Amniotic epithelial cell (primary cell): Measurements from ENCODE around the genes PRR14L and BPIFC.

- RRBS, result no CpG with 5 or more reads among the region's 3 CpGs
Measured at GRCh38 chr22:31260355-31261070, 31.8 kb downstream of the PIK3IP1 start.

DNA sequence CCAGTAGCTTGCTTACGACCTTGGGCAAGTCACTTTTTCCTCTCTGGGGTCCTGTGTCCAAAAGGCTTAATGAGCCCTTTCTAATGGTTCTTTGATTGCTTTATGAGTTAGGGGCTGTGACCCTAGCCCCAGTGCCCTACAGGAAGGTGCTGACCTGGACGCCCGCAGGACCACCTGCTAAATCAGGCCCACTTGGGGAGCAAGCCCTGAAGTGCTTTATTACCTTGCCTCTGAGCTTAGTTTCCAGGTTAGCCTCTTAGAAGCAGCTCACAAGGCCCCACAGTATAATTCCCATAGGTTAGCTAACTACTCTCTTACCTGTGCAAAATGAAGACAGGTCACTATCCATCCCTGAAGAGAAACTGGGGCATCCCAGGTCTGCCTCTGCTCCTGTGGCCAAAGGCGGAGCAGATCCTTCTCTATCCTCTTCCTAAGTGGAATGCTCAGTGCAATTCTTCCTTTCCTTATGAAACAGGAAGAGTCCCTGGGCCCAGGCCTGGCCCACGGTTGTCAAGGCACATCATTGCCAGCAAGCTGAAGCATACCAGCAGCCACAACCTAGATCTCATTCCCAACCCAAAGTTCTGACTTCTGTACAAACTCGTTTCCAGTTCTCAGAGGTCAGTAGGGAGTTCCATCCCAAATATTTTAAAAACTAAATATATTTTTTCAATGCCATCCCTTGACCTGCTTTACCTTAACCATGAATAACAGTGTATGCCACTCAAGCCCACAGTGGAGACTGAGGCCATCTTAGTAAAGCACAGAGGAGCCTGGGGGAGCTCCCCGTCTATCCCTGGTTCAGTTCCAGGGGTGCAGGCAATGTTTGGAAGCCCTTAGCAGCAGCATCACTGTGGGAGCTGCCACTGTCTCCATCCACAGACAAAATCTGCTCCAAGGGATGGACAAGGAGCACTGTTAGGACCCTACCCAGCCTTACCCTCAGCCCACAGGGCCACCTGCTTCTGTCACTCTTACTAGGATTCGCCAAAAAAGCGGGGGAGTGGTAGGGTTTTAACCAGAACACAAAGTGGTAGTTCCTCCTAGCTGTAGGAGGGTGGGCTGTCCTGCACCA lies 10.0 kb downstream of the PIK3IP1 start:
- RRBS, result no CpG with 5 or more reads among the region's 9 CpGs

GRCh38 chr22:31345318-31346171 lies 601 bp downstream of the PATZ1 start:
- RRBS, result 3% methylated on average over 62 of the region's 110 CpGs

- RRBS, result no CpG with 5 or more reads among the region's 12 CpGs
Measured at GRCh38 chr22:31400080-31400620, 746 bp downstream of the DRG1 start.

DNA sequence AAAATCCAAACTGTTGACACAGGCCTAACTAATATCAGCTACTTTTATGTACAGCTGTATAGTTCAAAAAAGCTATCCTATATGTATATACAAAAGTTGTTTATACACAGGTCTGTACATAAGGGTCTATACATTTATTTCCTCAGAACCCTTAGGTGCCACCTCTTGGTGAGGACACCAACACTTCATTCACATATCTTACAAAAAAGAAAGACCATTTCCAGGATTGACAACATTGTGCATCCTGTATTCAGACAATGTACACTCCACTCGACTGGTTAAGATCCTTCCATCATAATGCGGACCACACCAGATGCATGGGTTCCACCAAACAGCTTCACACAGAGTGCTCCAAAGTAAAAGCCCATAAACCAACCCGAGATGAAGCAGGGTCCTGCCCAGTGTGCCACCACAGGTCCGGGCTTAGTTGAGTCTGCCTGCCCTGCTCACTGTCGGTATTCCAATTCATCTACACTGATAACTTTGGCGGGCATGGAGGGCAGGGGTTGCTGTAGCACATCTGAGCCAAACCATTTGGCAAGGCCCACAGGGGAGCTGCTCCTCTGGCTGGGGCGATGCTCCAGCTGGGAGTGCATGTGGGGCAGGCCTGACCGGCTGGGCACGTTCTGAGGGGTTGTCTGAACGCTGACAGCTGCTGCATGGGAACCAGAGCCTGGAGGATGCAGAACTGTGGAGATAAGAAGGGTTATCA lies 40.2 kb downstream of the DRG1 start:
- RRBS, result no CpG with 5 or more reads among the region's 10 CpGs

- RRBS, result no CpG with 5 or more reads among the region's 37 CpGs
Measured at GRCh38 chr22:31490038-31490353, 354 bp upstream of the EIF4ENIF1 start.

DNA sequence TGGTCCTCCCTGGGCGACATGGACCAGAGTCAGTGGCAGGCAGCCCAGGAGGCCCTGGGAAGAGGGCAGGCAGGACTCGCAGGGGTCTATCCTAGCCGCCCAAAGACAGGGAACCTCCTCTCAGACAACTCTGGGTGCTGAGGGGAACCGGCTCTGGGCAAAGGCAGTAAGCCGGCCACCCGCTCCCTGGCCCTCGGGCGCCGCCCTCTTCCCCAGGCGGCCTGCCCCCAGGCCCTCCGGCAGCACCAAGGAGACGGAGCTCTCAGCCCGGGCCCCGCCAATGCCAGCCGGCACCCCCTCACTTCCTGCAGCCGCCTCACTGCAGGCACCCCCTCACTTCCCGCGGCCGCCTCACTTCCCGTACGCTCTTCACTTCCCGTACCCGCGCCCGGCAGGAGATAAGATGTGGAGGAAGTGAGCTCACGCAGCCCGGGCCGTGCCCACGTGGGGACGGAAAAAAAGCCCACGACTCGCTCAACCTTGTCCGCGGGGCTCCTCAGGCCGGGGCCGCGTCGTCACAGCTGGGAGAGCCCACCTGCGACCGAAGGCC lies 31.8 kb downstream of the PISD start:
- RRBS, result 1% methylated on average over 22 of the region's 40 CpGs

DNA sequence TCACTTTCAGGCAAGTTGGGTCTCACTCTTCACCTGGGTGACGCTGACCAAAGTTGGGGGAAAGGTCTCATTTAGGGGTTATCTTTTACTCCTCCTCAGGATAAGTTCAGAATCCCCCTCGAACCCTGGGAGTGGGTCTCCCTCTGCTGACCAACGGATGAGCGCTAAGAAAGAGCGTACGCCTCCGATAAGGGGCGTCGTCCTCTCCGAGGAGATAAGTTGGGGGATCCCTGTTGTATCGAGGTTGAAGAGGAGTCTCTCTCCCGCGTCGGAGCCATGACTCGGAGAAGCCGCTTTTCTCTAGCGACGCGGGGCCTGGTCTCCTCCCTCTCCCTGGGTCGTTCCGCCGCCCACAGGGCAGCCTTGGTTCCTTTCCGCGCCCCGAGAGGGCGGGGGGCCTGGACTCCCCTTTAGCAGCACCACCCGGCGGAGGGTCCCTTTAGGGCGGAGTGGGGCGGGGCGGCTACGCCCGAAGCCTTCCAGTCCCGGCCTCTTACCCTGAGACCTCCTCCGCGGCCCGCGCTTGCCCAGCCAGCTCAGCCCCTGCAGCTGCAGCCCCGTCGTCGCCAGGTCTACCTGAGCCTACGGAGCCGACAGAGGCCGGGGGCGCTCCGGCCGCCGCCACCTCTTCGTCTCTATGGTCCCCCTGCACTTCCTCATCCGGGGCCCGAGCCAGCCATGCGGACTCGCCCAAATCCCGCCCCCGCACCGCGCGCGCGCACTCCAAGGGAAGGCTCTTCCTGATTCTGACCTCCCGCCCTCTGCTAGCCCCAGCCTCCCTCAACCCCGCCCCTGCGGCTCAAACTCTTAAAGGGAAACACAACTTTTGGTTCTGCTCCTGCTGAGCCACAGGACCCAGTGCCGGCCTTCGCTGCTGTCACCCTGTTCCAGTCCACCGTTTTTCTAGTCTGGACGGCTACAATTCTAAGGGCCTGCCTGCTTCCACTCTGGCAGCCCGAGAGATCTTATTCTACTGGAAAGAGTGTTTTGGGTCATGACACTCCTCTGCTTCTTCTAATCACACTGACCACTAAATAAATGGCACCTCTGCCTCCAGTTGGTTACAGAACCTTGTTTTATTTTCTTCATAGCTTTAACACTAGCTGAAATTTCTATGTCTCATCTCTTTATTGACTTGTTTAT lies at the start of gene PRR14L:
Gene PRR14L (minus strand): TSS at position 637 of the 1,143 bp plus-strand sequence.
- RRBS, result 2% methylated on average over 13 of the region's 68 CpGs

DNA sequence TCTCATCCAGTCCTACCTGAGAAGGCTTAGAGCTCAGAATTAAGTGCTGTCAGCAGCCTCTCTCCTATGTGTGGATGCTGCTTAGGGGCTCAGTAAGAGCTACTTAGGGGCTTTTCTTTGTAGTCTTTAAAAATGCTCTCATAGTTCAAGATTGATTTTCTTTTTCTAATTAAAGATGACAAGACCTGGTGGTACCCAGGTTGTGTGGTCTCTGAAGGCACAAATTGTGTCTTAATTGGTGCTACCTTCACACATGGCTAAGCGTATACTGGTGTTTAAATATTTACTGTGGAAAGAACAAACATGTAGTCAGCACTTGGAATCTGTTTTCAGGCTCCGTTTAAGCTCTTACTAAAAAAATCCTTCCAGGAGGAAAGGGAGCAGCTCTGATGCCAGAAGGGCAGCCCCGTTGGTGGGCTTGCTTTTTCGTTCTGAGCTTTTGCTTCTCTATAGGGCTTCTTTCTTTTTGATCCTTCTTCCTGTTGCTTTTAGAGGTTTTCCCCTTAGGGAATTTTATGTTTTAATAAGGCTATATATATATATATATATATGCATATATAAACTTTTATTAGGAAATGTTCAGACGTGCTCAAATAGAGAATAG lies 59.4 kb downstream of the DEPDC5 start:
- RRBS, result no CpG with 5 or more reads among the region's 5 CpGs

GRCh38 chr22:31829585-31830029 lies 75.8 kb downstream of the DEPDC5 start:
- RRBS, result no CpG with 5 or more reads among the region's 1 CpG

DNA sequence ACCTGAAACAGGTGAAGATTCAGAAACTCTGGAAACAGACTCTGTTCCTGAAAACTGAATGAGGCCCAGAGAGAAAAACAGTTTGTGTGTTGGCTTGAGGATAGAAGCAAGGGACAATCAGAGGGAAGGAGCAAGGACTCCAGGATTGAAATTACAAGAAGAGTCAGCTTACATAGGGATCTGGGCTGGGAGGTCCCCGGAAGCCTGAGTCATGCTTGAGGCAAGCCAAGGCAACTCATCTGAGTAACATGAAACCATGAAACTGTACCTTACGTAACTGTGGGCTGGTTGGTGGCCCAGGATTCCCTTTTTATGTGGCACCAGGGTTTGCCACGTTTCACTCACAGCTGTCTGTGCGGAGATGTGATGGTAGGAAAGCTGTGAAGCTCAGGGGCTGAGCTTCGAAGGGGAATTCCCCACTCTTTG lies 7.6 kb downstream of the SLC5A1 start:
- RRBS, result no CpG with 5 or more reads among the region's 5 CpGs

DNA sequence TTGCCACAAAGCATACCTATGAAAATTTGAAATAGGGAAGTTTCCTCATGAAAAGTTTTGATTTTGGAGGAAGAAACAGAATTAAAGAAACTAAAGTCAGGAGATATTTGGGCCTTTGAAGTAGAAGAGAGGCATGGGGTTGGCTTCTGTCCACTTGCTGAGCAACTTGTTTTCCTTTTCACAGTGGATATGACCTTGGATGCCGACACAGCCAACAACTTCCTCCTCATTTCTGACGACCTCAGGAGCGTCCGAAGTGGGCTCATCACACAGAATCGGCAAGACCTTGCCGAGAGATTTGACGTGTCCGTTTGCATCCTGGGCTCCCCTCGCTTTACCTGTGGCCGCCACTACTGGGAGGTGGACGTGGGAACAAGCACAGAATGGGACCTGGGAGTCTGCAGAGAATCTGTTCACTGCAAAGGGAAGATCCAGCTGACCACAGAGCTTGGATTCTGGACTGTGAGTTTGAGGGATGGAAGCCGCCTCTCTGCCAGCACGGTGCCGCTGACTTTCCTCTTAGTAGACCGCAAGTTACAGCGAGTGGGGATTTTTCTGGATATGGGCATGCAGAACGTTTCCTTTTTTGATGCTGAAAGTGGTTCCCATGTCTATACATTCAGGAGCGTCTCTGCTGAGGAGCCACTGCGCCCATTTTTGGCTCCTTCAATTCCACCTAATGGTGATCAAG lies 2.5 kb downstream of the RFPL3 start:
- RRBS, result no CpG with 5 or more reads among the region's 19 CpGs

- RRBS, result no CpG with 5 or more reads among the region's 3 CpGs
Measured at GRCh38 chr22:32412388-32412609, 252 bp upstream of the RTCB start.

GRCh38 chr22:32464159-32464595 lies at the start of gene BPIFC:
Gene BPIFC, minus strand, starts transcription at chr22:32464446.
- RRBS, result no CpG with 5 or more reads among the region's 3 CpGs

- RRBS, result no CpG with 5 or more reads among the region's 19 CpGs
Measured at GRCh38 chr22:32475487-32476129, 997 bp downstream of the FBXO7 start.

GRCh38 chr22:32528311-32528763 lies 53.7 kb downstream of the FBXO7 start:
- RRBS, result no CpG with 5 or more reads among the region's 10 CpGs

DNA sequence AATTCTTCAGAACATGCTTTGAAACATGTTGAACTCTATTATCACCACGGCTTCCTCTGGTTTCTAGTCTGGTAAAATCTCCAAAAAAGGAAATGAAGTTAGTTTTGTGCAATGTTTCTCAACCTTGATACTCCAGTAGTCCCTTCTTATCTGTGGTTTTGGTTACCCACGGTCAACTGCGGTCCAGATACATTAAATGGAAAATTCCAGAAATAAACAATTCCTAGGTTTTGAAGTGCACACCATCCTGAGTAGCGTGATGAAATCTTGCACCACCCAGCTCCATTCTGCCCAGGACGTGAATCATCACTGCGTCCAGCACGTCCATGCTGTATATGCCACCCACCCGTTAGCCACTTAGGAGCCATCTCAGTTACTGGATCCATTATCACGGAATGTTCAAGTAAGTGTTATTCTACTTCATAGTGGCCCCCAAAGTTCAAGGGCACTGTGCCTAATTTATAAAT lies 117.0 kb downstream of the FBXO7 start:
- RRBS, result no CpG with 5 or more reads among the region's 9 CpGs

DNA sequence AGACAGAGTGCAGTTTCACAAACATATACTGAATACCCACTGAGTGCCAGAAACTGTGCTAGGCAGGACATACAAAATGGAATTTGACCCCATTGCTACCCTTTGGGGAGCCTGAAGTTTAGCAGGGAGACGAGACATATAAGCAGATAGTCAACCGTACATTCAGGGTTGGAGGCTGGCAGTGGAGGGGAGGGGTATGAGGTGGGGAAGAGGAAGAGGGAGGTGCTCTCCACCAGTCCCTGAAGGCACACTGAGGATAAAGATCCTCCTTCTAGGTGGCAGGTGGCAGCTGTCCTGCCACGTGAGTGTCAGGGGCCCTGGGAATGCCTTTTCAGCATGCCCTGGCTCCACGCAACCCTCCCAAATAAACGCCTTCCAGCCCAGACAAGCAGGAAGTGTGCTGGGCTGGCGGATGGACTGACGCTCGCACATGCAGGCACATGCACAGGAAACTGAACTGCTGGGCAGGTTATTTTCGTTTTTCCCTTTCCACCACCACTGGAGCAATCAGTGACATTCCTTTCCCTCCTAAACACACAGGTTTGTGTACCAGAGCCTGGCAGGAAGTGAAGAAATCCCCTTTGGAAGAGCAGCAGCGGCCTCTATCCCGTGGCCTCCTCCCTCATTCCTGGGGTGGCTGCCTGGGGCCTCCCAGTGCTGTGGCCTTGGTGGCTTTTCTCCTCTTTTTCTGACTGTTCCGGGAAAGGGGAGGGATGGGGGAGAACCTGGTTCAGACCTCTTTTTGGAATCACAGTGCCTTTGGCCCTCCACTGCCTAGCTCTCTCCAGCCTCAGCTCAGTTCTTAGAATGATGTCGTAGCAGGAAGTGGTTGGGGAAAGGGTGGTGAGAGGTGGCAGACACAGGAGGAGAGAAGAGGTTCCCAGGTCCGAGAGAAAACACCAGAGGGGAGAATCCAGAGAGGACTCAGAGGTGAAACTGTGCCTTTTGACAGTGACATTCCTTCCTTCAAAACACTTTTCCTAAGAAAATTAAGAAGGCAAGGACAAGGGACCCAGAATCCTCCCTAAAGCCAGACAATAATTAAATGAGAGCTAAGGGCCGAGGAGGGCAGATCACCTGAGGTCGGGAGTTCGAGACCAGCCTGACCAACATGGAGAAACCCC lies 157.0 kb upstream of the TIMP3 start:
- RRBS, result no CpG with 5 or more reads among the region's 17 CpGs

DNA sequence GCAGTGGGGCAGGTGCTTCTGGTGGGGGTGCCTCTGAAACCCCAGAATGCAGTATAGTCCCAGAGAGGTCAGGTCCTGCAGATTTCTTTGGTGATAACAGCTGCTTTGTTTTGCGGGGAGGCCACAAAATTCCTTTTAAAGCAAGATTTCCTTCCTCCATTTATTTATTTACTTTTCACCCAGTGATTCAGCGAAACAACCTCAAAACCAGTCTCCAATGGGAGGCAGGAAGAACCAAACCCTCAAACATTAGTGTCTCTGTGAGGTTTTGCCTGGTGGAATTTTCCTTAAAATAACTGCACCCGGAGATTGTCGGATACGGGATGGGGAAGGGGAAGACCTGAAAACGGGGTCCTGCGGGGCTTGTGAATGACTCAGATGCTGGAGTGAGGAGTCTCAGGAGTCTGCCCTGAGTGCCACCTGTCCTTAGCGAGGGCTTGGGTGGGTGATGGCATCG lies 39.9 kb upstream of the TIMP3 start:
- RRBS, result no CpG with 5 or more reads among the region's 9 CpGs

GRCh38 chr22:32804473-32805227 lies 3.1 kb downstream of the TIMP3 start:
- RRBS, result no CpG with 5 or more reads among the region's 12 CpGs